Vermiform appendix (tissue), 1 donor: ENCODE data around the gene MYEOV.

DNA sequence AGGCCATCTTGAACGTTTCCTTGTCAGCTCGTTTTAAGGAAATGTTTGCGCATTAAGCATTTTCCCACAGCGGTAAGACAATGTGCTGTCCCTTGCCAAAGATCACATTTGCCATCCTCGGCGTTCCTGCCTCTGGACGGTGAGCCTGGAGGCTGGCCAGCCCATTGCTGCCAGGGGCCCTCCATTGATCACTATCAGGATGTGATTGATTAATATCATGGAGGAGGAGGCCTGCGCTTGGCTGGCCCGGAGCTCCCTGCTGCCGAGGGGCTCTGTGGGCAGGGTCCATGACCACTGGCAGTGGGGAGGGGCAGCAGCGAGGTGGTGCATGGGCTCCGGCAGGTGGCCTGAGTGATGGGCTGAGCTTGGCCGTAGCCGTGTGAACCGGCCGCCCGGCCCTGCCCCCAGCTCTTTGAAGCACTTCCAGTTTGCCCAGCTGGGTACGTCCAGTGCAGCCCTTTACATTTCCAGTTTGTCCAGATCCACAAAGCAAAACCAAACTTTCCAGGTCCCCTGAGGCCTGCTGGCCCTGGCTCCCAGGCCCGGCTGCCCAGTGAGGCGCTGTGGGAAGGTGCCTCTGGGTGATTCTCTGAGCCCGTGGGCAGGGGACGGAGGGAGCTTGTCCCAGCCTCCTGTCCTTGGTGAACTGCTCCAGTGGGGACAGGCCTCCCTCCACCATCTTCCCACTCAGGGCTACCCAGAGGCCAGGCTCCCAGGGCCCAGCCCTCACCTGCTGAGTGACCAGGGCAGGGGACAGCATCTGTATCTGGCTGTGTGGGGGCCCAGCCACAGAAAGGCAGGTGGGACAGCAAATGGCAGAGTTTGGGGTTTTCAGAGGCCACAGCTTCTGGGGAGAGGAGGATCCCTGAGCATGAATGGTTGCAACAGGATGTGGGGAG lies 49.4 kb upstream of the SMIM38 start:
- PRO-cap, result no peak

DNA sequence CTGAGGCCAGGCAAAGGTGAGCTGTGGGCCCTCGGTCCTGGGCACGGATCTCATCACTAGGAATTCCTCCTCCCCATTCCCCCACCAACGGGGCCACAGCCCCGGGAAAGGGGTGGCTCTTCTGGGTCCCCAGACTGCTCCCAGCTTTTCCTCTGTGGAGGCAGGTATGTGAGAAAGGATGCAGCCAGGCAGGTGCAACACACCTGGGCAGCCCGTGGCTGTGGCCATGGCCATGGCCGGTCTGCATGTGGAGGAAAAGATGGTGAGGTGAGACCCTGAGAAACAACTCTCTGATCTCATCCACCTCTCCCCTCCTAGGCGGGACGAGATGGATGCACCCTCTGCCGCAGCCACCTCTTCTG lies 10.4 kb downstream of the SMIM38 start:
- PRO-cap, result no peak

DNA sequence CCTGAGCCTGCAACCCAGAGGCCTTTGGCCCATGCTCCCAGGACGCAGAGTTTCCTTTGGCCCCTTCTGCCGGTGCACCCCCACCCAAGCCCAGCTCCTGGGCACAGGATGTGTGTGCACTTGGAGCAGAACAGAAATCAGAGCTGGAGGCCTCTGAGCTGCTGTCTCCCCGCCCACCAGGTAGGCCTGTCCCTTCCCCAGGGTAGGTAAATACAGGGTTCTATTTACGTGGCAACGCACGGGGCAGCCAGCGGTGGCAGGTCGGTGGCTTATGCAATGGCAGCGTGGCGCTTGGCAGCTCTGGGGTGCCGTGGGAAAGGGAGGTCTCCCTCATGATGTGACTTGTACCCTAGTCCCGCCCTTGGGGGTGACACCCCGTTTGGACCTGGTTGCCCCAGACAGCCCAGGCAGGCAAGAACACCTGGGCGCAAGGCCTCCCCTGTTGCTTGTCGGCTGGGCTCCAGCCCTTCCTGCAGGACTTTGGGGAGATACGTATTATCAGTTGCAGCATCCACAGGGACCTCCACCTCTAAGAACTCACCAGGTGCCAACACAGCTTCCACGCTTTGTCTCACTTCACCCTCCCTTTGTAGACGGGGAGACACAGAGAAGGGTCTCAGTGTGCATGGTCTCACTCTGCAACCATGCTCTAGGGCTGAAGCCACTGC lies 20.8 kb upstream of the MYEOV start:
- PRO-cap, result unidirectional peak, minus-strand start at position 139 of the sequence

- PRO-cap, result bidirectional peak, plus-strand start at chr11:69294146, minus-strand start at chr11:69293987; unidirectional peak, plus-strand start at chr11:69294724
Observed at GRCh38 chr11:69293827-69294911, at the start of gene MYEOV. Gene MYEOV, plus strand, starts transcription at chr11:69294155.

DNA sequence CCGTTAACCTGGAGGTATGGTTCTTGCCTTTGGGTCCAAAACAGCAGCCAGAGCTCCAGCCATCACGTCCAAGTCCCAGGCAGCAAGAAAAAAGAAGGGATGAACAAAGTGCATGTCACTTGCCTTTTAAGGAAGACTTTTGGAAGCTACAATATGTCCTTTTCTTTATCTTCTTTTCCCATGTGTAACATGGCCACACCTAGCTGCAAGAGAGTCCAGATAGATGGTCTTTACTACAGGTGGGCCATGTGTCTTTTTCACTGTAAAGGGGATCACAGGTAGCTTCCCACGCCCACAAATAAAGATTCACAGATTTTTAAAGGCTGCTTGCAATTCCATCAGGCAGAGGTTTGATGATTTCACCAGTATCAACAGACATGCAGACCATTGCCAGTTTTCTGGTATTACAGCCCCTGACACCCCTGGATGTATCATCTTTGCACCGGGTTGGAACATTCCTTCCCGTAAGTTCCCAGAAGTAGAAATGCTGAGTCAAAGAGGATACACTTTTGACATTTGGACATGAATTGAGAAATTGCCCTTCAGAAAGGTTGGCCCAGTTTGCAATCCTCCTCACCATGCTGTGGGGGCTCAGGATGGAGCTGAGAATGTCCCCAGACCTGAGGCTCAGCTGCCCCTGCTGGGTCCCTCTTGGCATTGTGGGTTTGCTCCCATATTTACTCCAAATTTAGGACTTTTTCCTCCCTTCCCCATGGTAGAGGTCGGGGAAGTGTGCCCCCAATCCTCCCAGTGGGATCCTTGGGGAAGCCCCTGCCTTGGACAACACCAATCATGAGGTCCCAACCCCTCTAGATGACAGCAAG lies 66.1 kb downstream of the MYEOV start:
- PRO-cap, result no peak

DNA sequence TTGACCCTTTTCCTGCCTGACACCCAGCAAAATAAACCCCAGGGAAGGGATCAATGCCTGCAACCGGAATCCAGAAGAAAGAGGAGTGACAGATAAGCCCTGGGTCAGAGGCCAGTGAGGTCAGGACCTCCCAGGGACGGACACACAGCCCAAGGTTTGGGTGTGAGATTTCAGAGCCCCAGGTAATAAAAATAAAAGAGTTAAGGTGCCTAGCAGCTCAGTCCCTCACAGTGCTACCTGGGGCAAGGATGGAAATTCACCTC lies 133.5 kb downstream of the MYEOV start:
- PRO-cap, result no peak

DNA sequence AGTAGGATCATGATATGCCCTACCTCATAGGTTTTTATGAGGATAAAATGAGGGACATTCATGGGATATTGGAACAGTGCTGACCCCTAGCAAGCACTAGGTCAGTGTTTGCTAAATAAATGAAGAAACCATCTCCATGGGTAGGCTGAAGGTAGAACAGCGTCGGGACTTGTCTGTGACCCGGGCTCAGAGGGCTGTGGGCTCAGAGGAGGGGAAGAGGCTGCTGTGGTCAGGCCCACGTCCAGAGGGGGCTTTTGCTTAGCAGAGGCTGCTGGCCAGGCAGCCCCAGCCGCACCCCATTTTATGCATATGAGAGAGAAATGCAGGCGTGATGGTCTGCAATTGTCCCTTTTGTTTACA lies 157.6 kb upstream of the CCND1 start:
- PRO-cap, result no peak

- PRO-cap, result no peak
Observed at GRCh38 chr11:69570034-69570559, 70.9 kb upstream of the CCND1 start.

GRCh38 chr11:69634616-69635183 lies 6.3 kb upstream of the CCND1 start:
- PRO-cap, result no peak

- PRO-cap, result no peak
Observed at GRCh38 chr11:69654170-69654696, 13.3 kb downstream of the CCND1 start.

DNA sequence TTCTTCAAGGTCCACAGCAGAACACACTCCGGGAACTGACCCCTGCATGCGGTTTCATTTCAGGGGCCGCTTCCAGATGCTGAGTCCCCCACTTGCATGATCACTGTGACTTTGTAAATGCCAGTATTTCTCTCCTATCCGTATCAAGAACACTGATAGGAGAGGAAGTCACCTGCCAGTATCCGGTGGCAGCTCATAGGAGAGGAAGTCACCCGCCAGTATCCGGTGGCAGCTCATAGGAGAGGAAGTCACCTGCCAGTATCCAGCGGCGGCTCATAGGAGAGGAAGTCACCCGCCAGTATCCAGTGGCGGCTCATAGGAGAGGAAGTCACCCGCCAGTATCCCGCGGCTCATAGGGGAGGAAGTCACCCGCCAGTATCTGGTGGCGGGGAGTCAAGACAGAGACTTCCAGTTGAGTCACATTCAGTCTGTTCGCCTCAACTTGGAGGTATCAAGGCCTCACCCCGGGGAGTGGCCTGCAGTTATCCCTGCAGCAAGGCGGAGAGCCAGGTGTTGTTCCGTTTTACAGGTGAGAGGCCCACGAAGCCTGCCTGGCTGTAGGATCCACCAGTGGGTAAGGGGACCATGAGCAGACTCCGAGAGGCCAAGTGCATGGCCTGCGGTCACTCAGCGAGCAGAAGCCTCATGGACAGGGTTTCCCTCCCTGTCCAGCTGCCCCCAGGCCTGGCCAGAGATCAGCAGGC lies 8.4 kb upstream of the FGF19 start:
- PRO-cap, result no peak

DNA sequence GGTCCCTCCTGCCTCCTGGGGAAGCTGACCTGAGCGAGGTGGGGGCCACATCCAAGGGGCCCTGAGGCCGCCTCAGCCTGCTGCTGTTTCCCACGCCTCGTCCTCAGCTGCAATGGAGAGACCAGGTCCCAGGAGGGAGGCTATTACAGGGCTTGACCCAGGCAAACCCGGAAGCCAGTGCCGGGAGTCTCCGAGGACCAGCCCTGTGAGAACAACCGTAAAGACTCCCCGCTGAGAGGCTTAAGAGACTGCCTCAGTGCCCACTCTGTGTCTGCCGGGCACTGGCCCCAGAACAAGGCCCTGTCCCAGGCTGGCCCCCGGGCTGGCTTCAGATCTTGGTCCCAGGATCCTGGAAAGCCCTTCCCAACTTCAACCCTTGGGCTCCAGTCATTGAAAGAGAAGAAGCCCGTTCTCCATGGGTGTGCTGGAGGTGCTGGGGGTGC lies 124.3 kb upstream of the FGF3 start:
- PRO-cap, result no peak

GRCh38 chr11:69986739-69987551 lies 91.2 kb upstream of the ANO1 start:
- PRO-cap, result no peak

GRCh38 chr11:70063599-70063994 lies 14.5 kb upstream of the ANO1 start:
- PRO-cap, result no peak

GRCh38 chr11:70111988-70112488 lies 33.9 kb downstream of the ANO1 start:
- PRO-cap, result no peak

DNA sequence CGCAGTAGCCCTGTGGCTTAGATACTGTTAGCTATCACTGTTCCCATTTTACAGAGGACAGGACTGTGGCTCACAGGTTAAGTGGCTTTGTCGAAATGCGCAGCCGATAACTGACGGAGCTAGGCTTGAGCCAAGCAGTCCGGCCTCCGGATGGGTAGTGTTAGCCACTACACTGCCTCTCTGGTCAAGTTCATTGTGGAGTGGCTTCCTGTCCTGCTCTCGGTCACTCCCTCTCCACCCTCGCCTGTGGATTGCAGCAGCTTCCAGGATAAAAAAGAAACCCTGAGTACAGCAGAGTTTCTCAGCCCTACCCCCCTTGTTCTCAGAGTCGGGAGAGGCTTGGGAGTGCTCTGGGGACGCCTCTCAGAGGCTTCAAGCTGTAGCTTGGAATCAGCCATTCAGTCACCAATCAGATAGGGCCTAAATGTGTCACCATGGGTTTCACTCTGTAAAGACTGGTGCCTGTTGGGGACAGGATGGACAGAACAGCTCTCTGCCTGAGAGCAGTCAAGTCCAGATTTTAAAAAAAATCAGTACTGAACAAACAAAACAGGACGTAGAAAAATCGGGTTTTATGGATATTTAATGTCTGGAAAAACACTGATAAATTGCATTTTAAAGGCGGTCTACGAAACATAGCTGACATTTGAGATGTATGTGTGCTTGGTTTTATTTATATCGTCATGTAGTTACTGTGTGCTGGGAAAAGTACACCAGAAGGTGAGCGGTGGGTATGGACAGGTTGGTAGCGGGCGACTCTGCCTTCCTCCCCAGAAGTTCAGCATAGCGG lies 1.3 kb downstream of the FADD start:
- PRO-cap, result bidirectional peak, plus-strand start at position 319 of the sequence, minus-strand start at position 246 of the sequence

GRCh38 chr11:70251850-70252364 lies 18.6 kb upstream of the PPFIA1 start:
- PRO-cap, result no peak

GRCh38 chr11:70272004-70272630 lies 1.6 kb downstream of the PPFIA1 start:
- PRO-cap, result no peak

GRCh38 chr11:70294079-70294617 lies 23.7 kb downstream of the PPFIA1 start:
- PRO-cap, result no peak

DNA sequence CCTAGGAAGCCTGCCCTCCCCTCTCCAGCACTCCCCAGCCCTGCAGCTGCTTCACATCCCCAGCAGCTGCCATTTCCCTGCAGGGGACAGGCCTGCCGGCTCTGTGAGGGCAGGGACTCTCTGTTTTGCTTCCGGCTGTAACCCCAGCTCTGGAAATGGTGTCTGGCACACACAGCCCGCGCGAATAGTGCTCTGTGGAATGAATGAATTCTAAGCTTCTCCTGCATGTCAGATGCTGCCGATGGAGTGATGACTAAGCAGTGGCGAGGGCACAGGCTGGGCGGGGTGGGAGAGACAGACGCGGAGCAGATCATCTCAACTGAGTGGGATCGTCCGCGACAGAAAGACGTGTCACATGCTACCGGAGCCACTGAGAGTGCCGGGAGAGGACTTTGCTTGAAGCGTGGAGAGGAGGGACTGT lies 334.4 kb downstream of the CTTN start:
- PRO-cap, result no peak